Epithelial cell of esophagus (primary cell): Measurements from ENCODE around the genes HMGA1 and RPS10.

DNA sequence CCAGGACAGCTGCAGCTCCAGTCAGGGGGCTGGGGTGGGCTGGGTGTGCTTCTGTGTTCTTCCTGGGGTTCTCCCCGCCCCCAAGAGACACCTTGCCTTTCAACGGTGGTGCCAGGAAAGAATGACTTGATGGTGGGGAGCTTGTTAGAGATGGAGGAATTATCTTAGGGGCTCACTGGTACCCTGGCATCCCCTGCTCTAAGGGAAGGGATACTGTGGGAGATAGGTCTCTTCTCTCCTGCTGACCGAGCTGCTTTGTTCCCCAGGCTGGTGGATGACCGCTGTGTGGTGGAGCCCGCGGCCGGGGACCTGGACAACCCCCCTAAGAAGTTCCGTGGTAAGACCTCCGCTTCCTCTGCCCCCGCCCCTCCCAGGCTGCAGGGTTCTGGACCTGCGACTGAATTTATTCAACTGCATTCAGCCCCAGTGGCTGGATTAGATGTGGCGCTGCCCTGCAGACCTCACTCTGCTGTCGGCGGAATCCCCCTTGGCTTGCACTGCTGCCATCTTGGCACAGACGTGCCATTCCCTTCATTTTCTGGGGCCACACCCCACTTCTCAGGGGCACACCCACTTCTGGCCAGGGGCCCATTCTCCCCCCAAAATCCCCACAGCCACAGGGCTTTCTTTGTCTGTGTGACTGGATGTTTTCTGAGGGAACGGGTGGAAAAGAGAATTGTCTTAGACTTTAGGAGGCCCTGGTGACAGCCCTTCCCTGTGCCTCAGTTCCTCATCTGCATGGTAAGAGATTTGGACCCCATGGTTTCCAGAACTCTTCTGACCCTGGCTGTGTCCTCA, 19.3 kb downstream of the ITPR3 start:
- RRBS, result no CpG with 5 or more reads among the region's 16 CpGs

GRCh38 chr6:33693158-33694035, 18.1 kb downstream of the UQCC2 start:
- RRBS, result no CpG with 5 or more reads among the region's 26 CpGs

- RRBS, result no CpG with 5 or more reads among the region's 18 CpGs
Measured at GRCh38 chr6:33737125-33738007, 9.3 kb downstream of the IP6K3 start.

DNA sequence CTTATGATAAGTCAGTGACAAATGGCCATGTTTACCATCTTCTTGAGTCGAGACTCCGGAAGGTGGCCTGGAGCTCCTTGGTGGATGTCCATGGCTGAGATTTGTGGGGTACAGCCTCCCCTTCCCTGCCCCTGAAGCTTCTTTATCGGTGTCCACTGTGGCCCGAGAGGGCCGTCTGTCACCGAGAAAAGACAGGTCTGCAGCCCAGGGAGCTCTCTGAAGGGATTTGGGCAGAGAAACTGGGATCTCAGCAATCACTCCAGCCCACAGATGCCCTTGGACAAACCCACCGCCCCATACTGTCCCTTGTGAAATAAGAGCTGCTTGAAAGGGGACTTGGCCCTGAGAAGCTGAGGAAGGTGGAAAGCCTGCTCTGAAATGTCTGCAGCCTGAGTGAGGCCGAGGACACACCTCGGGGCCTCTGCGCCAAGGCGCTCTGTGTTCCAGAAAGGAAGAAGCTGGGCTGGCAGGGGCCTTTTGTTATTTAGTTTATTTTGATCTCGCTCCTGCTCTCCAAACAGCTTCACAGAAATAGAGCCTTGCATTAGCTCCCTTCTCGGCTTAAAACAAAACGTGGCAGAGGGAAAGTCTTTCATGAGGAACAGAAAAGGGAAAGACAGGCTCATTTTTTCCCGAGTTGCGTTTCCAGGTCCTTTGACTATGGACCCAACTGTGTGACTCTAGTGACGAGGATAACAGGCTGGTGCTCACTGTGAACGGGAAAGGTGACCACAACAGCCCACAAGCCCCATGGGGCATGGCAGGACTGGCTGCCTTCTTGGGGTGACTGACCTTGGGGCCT, 18.9 kb downstream of the LEMD2 start:
- RRBS, result no CpG with 5 or more reads among the region's 18 CpGs

DNA sequence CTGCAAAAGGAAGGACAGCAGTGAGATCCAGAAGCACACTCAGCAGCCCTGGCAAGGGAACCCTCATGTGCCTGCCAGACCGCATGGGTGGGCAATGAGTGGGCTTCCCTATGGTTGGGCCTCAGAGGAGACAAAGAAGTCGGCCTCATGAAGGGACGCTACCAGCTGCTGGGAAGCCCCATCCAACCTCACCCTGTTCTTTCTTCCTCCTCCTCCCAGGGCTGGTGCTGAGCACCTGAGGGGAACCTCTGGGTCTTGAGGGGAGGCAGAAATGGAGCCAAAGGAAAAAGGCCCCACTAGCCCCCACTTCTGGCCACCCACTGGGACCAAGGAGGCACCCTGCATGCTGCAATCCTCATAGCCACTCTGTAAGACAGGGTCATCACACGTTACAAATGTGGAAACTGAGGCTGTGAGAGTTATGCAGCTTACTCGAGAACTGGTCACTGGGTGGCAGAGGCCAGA, 18.3 kb downstream of the LEMD2 start:
- RRBS, result no CpG with 5 or more reads among the region's 5 CpGs

- RRBS, result no CpG with 5 or more reads among the region's 14 CpGs
Measured at GRCh38 chr6:33776793-33777224, 12.1 kb downstream of the LEMD2 start.

DNA sequence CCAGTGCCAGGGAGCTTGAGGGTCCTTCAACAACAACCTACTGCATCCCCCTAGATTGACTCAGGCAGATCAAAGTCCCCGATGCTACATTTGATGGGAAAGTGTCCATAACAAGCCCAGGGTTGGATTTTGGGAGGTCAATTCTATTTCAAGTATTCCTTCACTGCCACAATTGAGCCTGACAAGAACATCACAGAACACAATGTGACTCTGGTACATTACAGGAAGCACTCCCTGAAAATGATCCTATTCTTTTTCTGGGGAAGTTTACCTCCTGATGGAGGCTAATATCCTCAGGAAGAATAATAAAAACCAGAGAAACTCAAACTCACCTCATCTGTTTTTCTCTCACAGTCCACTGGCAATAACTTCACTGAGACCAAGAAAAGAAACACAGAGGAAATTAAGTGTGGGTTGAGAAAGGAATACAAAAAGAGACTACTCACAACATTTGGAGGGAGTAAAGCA, 2.5 kb downstream of the LEMD2 start:
- RRBS, result no CpG with 5 or more reads among the region's 1 CpG

- RRBS, result no CpG with 5 or more reads among the region's 18 CpGs
Measured at GRCh38 chr6:33843501-33844291, 39.9 kb upstream of the MLN start.

- RRBS, result no CpG with 5 or more reads among the region's 12 CpGs
Measured at GRCh38 chr6:33886514-33887326, 82.9 kb upstream of the MLN start.

GRCh38 chr6:34235051-34235239, 1.7 kb upstream of the HMGA1 start:
- RRBS, result no CpG with 5 or more reads among the region's 18 CpGs

DNA sequence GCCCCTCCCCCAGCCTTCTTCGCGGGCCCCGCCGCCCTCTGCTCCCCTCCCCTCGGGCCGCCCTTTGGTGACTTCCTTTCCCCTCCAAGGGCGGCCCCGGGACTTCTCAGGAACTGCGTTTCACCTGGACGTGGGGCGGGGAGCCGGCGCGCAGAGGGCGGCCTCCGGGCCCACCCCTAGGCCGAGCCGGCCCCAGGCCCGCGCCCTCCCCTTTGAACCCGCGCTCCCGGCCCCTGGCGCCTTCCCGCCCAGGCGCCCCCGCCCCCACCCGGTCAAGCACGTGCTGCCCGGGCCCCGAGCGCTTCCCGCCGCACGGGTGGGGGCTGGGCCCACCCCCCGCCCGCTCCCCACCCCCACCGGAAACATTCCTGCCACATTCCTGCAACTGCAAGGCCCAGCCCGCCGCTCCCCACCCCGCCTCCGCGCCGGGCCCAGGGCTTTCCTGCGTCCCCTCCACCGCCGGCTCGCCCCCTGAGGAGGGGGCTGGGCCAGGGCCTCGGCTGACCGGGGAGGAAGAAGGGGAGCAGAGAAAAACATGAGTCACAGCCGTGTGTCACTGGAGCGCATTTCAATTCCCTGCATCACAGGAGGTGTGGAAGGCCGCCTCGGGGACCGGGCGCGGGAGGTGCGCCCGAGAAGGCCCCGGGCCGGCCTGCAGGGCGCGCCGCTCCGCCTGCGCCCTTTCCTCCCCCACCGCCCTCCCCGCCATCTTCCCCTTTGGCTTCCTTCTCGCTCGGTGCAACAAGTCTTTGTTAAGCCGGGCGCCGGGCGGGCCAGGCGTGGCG, 1.2 kb upstream of the HMGA1 start:
- RRBS, result 4% methylated on average over 33 of the region's 76 CpGs

GRCh38 chr6:34236451-34236967, at the start of gene HMGA1:
Gene HMGA1, plus strand, starts transcription at chr6:34236873.
- RRBS, result under 1% methylated on average over 7 of the region's 48 CpGs

GRCh38 chr6:34242865-34243690, 5.7 kb downstream of the SMIM29 start:
- RRBS, result no CpG with 5 or more reads among the region's 8 CpGs

DNA sequence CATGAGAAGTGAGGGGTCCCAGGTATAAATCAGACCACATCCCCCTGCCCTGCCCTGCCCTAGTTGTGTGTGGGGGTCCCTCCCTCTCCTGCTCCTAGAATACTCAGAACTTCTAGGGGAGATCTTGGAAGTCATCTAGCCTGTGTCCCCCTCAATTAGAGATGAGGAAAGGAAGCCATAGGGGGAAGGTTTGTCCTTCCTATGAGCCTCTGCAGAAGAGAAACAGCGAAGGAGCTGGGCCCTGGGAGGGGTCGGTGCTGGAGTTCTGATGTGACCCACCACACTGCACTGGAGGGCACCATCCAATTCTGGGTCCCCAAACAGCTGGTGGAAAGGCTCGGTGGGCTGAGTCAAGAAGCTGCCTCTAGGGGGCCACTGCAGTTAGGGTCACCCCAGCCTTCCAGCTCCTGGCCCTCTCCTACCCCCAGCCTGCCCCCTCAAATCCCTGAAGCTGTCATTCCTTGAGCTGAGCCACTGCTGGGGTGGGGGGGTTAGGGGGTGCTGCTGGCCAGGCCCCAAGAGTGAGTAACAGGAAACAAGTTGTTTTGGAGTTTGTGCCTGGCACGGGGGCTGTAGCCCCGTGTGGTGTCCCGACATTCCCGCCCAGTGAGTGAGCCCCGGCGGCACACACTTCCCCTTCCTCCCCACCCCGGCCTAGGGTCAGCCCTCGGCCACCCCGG, 5.0 kb downstream of the SMIM29 start:
- RRBS, result no CpG with 5 or more reads among the region's 12 CpGs

GRCh38 chr6:34301307-34302171, 52.7 kb upstream of the SMIM29 start:
- RRBS, result no CpG with 5 or more reads among the region's 3 CpGs

DNA sequence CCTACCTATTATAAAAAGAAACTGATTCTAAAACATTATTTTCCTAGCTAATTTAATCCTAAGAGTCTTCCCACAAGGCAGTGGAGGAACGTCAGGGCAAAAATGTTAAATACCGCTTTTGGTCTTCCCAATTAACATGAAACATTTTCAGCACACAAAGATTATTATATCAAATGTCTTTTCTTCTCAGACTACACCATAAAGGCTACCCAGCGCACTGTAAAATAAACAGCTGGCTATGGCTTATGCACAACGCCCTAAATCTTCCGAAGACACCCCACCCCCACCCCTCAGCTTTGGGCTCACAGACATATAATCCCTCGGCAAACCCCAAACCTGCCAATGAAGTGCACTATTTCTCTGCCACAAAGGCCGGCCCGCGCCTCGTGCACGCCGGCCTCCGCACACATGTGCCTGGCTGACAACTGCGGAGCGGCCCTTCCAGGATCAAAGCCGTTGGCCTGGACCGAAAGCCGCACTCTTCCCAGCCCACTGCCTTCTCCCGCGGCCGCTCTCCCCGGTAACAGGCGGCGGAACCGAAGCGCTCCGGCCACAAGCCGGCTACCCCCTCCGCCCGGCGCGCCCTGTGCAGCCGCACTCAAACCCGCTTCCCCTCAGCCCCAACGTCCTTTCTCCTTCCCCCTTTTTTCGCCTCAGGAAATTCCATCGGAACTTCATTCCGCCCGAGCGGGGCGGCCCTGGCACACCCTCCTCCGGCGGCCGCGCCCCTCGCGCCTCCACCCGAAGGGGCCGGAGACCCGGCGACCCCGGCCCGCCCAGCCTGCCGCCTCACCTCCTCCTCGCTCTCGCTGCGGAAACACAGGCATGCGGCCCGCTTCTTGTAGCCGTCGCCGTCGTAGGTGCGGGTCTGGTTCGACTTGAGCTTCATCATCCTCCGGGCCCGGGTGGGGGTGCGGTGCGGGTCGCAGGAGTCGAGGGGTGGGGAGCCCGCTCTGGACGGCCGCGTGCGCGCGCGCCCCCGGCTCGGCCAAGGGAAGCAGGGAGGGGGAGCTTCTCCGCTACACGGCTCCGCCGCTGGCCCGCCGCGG, 674 bp downstream of the NUDT3 start:
- RRBS, result 2% methylated on average over 22 of the region's 88 CpGs

GRCh38 chr6:34425943-34426321, at the start of gene RPS10:
Gene RPS10, minus strand, starts transcription at chr6:34426069.
- RRBS, result 3% methylated on average over 10 of the region's 32 CpGs

DNA sequence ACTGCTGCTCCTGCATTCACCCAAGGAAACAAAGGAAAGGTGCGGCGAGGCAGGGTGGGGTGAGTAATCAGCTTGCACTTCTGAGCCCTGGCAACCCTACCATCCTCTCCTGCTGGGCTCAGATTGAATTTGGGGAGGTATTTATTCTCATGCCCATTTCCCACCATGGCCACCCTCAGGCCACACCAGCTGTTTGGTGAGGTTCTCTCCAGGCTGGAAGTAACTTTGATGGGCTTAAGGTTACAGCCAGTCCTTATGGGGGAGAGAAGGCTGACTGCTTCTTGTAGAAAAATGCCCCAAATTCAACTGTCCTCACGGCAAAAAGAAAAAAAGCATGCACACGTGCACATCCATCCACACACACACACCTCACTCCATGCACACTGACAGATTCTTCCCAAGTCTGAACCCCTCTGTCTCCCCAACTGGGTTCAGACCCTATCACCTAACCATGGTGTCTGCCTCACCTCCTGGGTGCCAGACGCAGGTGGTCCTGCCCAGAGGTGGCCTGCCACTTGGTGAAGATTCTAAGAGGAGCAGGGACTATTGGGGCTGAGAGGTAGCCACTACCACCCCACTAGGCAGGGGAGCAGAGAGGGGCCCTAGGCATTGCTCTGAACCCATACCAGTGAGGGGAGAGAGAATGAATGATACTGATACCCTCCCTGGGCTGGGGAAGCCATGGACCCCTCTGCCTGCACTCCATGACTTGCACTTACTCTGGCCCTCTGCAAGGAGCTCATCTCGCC, 31.5 kb upstream of the SPDEF start:
- RRBS, result no CpG with 5 or more reads among the region's 6 CpGs

GRCh38 chr6:34745335-34745777, 11.9 kb upstream of the SNRPC start:
- RRBS, result no CpG with 5 or more reads among the region's 6 CpGs

GRCh38 chr6:34745778-34746264, 11.5 kb upstream of the SNRPC start:
- RRBS, result no CpG with 5 or more reads among the region's 6 CpGs